Right lobe of liver (tissue), 4 donors: ENCODE data around the gene ZBTB45.

- PRO-cap, 4 experiments: no peak in any of the 4 experiments
- RAMPAGE, long total RNA, 2 experiments: no peak in any of the 2 experiments
Observed at GRCh38 chr19:58511419-58511670, 447 bp downstream of the SLC27A5 start.

GRCh38 chr19:58519450-58520494 lies at the start of gene ZBTB45:
Gene ZBTB45 (minus strand): TSS chr19:58519810.
- PRO-cap, 4 experiments: peak in 4 of 4 experiments; most common plus-strand start chr19:58520021 (in 3); most common minus-strand start chr19:58519821 (in 3)
- RAMPAGE, long total RNA, 2 experiments: start-site peak on the minus strand in 1 of 2 experiments, at chr19:58519785-58519799 at its widest, 29 reads per replicate

DNA sequence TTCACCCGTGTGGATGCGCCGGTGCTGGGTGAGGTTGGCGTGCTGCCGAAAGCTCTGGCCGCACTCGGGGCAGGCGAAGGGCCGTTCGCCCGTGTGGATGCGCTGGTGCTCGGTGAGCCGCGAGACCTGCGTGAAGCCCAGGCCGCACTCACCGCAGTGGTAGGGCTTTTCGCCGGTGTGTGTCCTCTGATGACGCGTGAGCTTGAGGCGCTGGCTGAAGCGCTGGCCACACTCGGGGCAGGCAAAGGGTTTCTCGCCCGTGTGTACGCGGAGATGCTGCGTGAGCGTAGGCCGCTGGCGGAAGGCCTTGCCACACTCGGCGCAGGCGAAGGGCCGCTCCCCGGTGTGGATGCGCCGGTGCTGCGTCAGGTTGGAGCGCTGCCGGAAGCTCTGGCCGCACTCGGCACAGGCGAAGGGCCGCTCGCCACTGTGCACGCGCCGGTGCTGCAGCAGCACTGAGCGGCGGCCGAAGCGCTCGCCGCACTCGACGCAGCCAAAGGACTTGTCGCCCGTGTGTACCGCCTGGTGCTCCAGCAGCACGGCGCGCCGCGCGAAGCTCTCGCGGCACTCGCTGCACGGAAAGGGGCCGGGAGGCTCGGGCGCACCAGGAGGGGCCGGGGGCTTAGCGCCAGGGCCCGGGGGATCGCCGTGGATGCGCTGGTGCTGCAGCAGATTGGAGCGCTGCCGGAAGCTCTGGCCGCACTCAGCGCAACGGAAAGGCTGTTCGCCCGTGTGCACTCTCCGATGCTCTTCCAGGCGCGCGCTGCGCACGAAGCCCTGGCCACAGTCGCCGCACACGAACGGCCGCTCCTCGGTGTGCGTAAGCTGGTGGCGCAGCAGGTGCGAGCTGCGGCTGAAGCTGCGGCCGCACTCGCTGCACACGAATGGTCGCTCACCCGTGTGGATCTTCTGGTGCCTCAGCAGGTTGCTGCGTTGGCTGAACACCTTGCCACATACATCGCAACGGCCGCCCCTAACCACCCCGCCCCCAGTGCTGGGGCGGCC lies 4.1 kb upstream of the UBE2M start:
- PRO-cap, 4 experiments: peak in 4 of 4 experiments; most common plus-strand start position 397 of the sequence (in 1); most common minus-strand start position 499 of the sequence (in 3)
- RAMPAGE, long total RNA, 2 experiments: no peak in any of the 2 experiments

DNA sequence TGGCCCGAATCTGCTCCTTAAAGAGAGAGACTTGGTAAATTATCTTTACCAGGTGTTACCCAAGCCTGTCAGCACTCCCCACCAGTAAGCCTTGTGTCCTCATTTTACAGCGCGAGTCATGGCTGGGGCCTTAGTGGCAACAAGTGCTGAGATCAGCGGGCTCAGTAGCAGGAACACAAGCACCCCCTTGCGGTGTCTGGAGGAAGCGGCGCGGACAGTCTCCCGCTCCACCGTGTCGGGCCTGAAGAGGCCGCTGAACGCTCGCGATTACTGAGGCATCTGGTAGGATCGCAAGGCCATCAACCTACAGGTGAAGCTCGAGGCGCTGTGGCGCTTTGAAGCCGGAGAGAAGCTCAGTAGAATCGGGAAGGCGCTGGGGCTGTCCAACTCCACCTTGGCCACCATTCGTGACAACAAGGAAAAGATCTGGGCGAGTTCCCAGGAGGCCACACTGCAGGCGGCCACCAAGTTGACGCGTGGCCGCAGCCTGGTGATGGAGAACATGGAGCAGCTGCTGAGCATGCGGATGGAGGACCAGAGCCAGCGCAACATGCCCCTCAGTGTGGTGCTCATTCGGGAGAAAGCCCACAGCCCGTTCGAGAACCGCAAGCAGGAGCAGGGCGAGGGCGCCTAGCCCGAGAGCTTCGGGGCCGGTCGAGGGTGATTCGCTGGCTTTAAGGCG lies 8.1 kb upstream of the MZF1 start:
- PRO-cap, 4 experiments: no peak in any of the 4 experiments
- RAMPAGE, long total RNA, 2 experiments: no peak in any of the 2 experiments